GM06990 (cell line): ENCODE measurements around the genes SNRNP48 and PAK1IP1.

DNA sequence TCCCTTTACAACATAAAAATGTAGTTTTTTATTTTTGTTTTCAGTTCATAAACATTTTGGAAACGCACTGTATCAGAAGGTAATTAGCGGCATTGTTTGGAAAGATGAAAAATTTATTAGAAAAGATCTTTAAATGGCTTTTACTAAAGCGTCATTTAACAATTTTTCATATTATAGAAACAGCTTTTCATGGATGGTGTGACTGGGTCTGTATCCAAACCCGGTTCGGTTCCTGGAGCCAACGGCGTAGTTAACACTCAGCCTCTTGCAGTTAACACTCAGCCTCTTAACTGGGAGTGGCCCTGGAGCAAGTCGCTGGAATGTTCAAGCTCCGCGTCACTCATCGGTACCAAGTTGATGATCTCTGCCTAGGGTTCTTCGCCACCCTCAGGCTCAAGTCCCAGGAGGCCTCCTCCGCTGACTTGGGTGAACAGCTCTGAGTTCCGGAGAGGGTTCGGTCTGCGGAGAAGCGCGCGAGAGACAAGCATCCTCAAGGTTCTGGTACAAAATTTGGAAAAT lies 1.1 kb upstream of the DSP start:
- RRBS = no CpG with 5 or more reads among the region's 19 CpGs

- RRBS = 100% methylated on average over 2 of the region's 24 CpGs
These were observed 5.1 kb upstream of the SNRNP48 start for GRCh38 chr6:7584609-7585600.

DNA sequence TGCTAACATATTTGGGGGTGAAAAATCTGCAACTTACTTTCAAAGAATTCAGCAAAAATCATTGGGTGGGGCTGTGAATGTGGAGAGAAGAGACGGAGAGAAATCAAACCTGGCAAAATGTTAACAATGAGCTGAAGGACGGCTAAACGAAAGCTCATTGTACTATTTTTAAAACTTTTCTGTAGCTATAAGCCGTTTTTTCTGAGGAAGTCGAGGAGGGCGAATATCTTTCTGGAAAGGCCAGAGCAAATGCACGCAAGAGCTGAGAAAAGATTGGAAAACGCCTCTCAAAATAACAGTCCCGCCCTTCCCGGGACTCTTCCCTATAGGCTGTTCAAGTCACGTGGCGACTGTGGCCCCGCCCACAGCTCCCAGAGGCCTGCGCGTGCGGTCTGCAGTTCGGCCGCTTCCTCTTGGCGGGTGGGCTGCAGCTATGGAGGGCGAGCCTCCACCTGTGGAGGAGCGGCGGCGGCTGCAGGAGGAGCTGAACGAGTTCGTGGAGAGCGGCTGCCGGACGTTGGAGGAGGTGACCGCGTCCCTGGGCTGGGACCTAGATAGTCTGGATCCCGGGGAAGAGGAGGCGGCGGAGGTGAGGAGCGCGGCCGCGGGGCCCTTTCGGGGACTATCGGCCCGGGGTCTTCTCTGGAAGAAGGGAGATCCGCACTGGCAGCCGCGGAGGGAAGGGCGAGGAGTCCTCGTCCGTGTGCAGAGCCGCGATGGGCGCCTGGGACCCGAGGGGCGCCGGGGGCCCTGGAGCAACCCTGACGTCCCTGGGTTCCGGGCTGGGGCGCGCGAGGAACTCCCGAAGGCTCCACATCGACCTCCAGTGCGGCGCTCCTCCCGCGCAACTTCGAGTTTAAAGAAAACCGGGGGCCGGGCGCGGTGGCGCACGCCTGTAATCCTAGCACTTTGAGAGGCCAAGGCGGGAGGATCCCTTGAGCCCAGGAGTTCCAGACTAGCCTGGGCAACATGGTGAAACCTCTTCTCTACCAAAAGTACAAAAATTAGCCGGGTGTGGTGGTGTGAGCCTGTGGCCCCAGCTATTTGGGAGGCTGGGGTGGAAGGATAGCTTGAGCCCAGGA lies at the start of gene SNRNP48:
SNRNP48 (plus strand) TSS at position 374 of the 1,082 bp plus-strand sequence.
- RRBS = 3% methylated on average over 30 of the region's 72 CpGs

DNA sequence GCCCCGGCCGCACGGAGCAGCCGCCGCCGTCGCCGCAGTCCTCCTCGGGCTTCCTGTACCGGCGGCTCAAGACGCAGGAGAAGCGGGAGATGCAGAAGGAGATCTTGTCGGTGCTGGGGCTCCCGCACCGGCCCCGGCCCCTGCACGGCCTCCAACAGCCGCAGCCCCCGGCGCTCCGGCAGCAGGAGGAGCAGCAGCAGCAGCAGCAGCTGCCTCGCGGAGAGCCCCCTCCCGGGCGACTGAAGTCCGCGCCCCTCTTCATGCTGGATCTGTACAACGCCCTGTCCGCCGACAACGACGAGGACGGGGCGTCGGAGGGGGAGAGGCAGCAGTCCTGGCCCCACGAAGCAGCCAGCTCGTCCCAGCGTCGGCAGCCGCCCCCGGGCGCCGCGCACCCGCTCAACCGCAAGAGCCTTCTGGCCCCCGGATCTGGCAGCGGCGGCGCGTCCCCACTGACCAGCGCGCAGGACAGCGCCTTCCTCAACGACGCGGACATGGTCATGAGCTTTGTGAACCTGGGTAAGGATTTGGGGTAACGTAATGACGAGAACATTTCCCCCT lies 1.3 kb downstream of the BMP6 start:
- RRBS = 3% methylated on average over 26 of the region's 60 CpGs

DNA sequence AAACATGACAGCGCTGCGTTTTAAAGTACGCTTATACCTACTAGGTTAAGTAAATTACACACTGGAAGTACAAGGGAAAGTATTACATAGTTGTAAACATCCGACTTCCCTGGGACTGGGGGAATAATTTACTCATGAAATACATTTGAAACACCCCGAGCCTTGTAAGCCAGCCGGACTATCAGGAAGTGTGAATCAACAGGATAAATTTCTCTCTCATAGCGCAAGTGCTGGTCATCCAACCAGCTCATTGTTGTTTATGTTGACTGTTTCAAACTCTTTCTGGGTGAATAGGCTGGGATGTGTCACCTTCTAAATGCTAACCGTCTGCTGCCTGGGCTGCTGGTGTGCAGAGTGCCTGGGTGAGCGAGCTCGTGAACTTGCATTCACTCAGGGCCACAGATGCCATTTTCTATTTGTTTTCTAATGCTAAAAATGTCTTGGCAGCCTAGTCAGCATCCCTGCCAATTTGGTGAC lies 5.0 kb downstream of the BMP6 start:
- RRBS = no CpG with 5 or more reads among the region's 10 CpGs

DNA sequence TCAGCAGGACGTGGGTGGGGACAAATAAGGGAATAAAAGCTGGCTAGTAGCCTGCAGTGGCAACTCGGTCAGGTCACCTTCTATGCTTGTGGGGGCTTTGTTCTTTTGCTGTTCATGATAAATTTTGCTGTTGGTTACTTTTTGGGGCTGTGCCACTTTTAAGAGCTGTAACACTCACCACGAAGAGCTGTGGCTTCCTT lies 209.3 kb upstream of the SLC35B3 start:
- RRBS = no CpG with 5 or more reads among the region's 3 CpGs

- RRBS = no CpG with 5 or more reads among the region's 4 CpGs
These were observed 209.0 kb downstream of the TFAP2A start for GRCh38 chr6:10205842-10206221.

DNA sequence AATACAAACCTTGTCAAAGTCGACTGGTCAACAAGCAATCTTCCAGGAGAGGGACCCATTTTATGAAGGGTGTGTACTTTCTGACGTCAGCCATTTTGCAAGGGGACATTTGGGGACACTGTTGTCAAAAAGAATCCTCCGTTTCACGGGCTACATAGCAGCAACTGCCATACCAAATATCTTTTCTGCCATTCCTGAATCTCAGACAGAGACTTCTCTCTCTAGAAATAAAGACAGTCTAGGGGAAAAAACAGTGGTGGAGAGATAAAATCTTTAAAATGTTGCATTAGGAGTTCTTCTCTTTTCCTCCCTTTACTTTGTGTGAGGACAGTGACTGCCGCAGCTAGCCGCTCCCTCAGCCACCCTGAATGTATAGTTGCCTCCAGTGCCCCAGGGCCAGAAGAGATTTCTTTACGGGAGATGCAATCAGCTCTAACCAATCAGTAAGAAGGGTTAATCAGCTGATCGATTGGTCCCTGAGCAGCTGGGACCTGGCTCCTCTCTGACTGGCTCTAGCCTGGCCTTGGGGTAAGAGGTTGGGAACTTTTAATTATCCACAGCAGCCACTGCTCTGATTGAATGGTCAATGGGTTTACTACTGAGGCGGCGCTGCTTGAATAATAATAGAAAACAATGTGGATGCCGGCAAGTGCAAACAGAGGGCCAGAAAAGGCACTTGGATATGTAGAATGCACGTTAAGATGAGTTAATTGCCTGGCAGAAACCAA lies 100.0 kb downstream of the TFAP2A start:
- RRBS = no CpG with 5 or more reads among the region's 12 CpGs

DNA sequence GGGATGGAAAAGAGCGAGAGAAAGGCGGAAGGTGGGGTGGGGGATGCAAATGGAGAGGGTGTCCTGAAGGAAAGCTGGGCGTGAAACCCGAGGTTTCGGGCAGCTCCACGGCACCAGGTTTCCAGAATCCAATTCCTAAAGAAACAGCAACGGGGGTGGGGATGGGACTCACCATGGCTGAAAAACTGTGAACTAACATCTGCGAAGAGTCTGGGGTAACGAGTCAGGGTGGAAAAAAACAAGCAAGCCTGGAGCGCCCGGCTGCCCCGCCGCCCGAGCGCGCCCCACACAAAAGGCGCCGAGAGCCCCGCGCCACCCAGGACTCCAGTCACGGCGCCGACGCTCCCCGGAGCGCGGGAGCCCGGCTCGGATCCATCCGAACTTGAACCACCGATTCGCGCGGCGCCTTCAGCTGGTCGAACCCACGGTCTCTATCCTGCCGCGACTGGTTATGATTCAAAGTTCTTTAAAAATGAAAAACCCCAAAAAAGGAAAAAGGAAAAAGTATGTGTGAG lies 3.4 kb downstream of the TFAP2A start:
- RRBS = 21% methylated on average over 11 of the region's 39 CpGs

DNA sequence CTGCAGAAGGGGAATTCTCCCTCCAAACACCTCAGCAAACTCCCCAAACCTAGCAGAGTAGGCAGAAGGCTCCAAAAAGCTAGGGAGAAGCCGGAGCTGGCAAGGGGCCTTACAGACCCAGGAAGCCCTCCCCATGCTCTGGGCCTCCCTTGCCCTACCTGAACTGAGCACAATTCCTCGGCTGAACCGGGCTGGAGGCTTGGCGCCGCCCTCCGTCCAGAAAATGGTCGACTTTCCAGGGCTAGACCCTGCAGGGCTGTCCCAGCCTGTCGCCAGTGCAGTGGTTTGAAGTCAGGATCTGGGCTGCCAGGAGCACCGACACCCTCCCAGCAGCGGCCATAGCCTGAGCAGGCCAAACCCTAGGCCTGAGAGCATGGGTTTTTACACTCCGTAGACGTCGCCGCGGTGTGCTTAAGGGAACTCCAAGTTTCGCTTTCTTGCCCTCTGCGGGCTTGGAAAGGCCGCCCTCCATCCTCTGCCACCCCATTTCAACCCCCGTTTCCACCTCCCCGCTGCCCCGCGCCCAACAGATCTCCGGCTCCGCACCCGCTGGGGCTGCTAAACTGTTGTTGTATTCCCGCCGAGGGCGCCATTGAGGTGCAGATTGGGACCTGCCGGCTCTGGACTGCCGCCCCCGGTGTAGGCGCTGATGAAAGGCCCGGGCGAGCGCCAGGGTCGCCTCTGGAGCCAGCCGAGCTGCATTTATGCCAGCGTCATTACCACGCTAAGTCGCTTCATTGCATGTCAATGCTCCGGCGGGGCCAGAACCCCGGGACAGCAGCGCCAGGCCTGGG lies 2.1 kb upstream of the TFAP2A start:
- RRBS = 37% methylated on average over 17 of the region's 44 CpGs

- RRBS = no CpG with 5 or more reads among the region's 23 CpGs
These were observed 2.7 kb upstream of the TFAP2A start for GRCh38 chr6:10417557-10418043.

GRCh38 chr6:10510675-10511017 lies 10.5 kb upstream of the GCNT2 start:
- RRBS = no CpG with 5 or more reads among the region's 8 CpGs

DNA sequence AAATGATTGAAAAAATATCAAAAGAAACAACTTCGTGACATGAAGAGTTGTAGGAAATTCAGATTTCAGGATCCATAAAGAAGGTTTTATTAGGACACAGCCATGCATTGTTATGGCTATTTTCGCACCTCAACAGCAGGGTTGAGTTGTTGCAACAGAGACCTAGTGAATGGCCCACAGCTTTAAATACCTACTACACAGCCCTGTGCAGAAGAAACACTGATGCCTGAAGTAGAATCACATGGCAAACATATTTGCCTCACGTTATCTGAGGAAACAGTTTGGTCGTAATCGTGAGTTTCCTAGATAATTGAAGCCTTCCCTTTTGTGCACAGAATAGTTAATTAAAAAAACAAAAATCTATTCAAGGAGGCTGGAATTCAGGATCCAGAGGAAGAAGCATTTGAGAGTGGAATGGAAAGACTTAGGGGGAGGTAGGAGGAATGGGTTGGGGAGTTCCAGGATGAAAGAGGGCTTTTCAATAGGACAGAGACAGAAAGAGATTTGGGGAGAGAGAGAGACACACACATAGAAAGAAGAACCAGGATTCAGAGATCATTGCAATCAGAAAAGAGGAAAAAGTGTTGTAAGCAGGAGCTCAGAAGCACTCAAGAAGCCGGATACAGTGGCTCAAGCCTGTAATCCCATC lies 55.2 kb downstream of the GCNT2 start:
- RRBS = no CpG with 5 or more reads among the region's 6 CpGs

- RRBS = no CpG with 5 or more reads among the region's 13 CpGs
These were observed 64.2 kb downstream of the GCNT2 start for GRCh38 chr6:10585217-10585876.

- RRBS = no CpG with 5 or more reads among the region's 31 CpGs
These were observed 34.7 kb downstream of the C6orf52 start for GRCh38 chr6:10659710-10660114.

DNA sequence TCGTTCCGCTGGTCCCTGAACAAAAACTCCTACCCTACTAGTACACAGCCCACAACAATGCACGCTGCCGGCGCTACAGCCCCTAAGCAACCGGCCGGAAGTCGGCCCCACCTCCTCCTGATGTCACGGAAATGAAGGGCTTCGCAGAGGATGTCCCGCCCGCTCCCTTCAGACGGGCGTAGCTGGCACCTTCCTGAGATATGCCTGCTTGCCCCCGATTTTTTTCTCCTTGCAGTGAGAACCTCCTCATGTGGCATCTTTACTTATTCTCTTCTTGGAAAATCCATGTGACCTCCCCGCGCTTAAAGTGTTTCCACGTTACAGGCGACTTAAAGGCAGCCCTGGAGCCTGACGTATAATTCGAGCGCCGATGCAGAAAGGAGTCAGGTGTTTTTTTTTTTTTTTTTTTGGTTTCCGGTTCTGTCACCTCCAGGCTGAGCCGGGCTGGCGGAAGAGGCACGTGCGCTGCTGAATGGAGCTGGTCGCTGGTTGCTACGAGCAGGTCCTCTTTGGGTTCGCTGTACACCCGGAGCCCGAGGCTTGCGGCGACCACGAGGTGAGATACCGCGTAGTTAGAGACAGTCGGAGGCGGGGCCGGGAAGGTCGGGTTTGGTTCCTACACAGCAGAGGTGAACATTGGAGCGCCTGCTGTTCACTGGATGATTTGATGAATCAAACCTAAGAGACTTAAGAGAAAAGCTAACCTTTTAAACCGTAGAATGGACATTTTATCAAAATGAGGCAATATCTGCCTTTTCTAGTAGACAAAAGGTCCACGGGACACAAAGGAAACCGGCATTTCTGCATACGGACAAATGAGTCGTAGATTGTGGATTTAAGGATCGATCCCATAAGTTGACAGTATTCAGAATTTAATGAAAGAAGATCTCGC lies at the start of gene PAK1IP1:
PAK1IP1 (plus strand) TSS at position 459 of the 892 bp plus-strand sequence.
- RRBS = 2% methylated on average over 16 of the region's 50 CpGs

GRCh38 chr6:11184863-11185803 lies 47.3 kb downstream of the NEDD9 start:
- RRBS = no CpG with 5 or more reads among the region's 22 CpGs

DNA sequence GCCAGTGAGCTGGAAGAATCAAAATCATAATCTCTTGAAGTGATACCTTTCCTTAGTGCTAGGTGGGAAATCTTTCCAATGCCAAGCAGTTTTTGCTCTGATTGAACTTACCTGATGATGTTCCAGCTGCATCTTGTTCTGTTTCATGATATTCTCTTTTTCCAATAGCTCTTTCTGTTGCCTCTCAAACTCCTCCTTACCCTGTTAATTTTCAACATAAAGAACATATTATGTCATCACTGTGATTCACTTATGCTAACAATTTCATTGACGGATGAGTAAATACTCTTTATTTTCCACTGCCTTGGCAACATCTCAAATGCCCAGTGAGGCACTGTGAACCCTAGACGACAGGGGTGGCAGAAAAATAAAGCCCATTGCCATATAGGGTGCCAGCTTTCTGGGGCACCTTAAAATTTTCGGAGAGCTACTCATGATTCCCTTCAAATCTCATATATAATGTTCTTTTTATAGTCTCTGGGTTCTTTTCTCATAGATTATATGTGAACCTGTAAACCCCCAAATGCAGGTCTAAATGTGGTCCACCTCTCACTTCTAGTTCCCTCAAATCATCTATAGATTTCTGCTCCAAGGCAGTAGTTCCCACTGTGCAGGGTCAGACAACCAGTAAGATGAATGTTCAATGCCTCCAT lies 44.2 kb downstream of the NEDD9 start:
- RRBS = no CpG with 5 or more reads among the region's 3 CpGs

DNA sequence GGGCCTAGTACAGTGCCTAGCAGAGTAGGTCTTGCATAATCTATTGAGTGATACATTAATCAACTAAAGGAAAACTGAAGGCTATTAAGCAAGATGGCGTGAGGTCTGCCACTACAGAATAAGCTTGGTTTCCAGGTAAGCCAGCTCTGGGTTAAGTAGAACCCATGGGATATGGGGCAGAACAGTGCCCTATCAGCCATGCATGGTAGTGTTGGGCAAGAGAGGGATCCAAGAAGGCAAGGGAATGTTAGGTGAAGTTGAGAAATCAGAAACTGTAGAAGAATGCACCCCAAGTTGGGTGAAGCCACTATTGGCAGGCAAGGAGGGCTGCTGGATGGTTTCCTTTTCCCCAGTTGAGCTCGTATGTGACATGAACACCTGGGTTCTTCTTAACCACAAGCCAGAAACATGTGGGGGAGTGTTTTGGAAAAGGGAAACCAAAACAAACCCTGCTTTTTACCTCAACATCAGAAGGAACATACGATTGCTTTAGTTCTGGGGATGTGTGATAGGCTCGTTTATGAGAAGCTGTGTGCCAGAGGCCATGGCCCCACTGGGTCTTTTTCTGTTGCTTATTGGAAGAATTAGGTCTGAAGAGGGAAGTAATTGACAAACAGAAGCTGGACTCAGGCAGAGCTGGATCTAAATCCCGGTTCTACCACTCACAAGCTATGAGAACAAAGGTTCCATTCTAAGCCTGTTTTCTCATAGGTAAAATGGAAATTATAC lies 33.6 kb downstream of the NEDD9 start:
- RRBS = no CpG with 5 or more reads among the region's 5 CpGs

GRCh38 chr6:11214204-11215370 lies 17.9 kb downstream of the NEDD9 start:
- RRBS = no CpG with 5 or more reads among the region's 25 CpGs